ENCODE results near the genes OR4K5 and OR10G2.

GRCh38 chr14:19920454-19920832 lies at the start of gene OR4K5:
Gene OR4K5, plus strand, starts transcription at chr14:19920607.
- PRO-cap, result no peak

- PRO-cap, result no peak
These were observed 2.4 kb upstream of the TEP1 start for GRCh38 chr14:20415699-20416154.

- PRO-cap, result no peak
These were observed 2.9 kb upstream of the TEP1 start for GRCh38 chr14:20416155-20416718.

DNA sequence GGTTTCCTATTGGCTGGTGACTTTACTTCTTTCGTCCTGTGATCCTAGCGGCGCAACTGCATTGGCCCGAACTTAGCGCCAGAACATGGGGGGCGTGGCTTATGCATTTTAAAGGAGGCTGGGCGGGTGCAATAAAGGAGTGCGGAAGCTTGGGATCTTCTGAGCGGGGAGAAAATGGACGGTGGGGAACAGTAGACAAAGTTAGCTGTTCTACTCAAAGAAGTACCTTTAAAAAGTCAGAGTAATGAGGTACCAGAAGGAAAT lies 553 bp upstream of the PIP4P1 start:
- PRO-cap, result unidirectional peak, plus-strand start at position 139 of the sequence

DNA sequence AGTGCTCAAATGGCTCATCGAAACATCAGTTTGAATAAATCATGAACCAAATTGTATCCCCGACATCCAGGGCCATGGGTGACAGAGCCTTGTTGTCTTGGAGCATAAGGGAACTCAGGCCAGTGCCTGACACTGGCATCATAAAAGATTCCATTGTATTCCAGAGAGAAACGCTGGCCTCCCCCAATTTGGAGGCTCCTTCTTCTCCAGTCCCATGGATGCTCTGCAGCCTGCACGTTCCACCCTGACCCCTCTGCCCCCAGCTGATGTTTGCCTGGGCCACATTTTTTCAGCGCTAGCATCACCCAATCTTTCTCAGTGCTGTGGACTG lies 281 bp downstream of the RNASE1 start:
- PRO-cap, result no peak

- PRO-cap, result no peak
These were observed 9.7 kb downstream of the NDRG2 start for GRCh38 chr14:21015078-21015737.

- PRO-cap, result no peak
These were observed 880 bp downstream of the NDRG2 start for GRCh38 chr14:21023848-21024514.

DNA sequence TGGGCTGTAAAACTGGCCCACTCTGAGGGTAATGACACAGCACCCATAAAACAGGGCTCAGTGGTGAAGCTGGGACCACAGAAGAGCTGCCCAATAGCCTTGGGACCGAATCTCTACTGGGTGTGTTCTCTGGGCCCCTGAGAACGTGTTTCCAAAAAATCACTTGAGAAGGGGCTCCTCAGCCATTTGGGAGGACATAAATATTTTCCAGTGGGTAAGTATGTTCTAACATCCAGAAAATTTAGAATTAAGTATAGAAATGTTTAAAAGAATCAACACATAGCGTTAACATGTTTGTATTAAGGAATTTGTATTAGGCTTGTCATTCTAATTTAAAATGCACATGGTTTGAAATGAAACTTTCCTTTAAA lies 3.8 kb downstream of the RNASE8 start:
- PRO-cap, result no peak

GRCh38 chr14:21068787-21069200 lies 1.3 kb upstream of the ARHGEF40 start:
- PRO-cap, result no peak

- PRO-cap, result no peak
These were observed 11.9 kb downstream of the ZNF219 start for GRCh38 chr14:21086477-21087097.

GRCh38 chr14:21240899-21241428 lies 28.3 kb downstream of the HNRNPC start:
- PRO-cap, result no peak

DNA sequence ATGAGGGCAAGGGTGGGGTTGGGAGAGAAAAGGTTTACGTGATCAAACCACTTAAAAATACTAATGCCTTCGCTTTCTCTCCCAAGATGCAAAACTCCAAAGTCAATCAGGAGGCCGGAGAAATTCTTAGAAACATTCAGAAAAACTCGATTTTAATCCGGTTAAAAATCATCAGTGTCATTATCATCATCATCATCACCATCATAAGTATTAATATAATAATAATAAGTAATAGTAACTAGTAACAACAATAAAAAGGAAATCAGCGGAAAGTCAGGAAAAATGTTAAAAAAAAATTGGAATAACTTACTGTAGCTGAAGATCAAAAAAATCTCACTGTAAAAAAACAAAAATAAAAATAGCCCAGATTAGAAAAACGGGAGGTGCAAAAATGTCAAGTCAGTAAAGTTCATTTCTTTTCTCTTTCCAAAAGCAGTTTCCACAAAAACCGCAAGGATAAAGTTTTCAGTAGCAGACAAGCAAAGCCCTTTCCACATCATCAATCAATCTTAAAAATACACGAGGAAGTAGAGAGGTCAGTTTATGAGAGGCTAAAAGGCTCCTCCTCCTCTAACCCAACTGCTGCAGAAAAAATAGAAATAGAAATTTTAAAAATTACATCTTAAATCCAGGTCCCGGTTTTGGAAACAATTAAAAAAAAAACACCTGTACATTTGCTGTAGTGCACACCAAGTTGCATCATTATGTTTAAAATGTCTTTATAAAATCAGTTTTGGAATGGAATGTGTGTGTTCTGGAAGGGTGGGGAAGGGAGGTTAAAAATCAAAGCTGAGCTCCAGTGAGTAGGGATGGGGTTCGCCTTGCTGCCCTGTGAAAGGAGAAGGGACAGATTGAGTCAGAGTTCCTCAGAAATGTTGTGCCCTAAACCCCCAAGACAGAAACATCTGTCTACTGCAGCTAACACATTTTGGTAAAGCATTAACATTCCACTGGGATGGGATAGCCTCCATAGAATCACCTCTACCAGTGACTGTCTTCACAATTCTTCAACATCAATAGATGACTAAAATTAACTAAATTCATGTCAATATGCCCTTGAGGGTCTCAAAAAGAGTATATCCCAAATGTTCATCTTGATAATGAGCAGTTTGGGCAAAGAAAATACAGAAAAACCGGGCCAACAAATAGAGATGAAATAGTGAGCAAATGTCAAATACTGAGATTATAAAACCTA lies 5.8 kb downstream of the HNRNPC start:
- PRO-cap, result no peak

GRCh38 chr14:21308889-21309533 lies 29.1 kb downstream of the RPGRIP1 start:
- PRO-cap, result bidirectional peak, plus-strand start at chr14:21309055, minus-strand start at chr14:21308776

DNA sequence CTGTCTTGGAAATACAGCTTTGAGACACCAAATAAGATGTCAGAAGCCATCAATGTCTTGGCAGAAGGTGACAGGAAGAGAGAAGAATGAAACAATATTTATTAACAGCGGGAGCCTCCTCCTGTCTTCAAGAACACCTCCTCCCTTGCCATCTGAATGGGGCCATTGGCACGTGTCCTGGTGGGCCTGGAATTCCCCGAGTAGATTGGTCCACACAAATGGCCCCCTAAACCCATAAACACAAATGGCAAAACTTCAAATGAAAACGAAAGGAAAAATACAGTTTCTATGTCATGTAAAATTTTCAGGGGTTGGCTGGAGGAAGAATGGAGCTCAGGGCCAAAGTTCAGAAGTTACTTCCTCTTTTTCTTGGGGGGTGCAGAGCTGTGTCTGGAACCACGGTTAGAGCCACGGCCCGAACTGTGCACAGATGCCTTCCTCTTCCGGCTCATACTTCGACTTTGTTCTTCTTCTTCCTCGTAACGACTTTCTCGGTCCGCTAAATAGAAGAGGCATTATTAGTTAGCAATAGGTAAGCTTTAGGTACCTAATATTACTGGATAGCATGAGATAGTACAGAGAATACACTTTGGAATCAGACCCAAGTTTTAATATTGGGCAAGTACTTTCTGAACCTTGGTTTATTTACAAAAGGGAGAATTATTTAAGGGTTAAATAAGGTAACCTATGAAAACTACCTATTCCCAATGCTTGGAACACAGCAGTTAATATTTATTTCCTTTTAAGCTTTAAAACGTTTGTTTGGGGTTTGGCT lies 31.3 kb downstream of the SUPT16H start:
- PRO-cap, result no peak

- PRO-cap, result no peak
These were observed 18.4 kb upstream of the SUPT16H start for GRCh38 chr14:21402329-21402584.

- PRO-cap, result no peak
These were observed 28.1 kb downstream of the CHD8 start for GRCh38 chr14:21427666-21428387.

DNA sequence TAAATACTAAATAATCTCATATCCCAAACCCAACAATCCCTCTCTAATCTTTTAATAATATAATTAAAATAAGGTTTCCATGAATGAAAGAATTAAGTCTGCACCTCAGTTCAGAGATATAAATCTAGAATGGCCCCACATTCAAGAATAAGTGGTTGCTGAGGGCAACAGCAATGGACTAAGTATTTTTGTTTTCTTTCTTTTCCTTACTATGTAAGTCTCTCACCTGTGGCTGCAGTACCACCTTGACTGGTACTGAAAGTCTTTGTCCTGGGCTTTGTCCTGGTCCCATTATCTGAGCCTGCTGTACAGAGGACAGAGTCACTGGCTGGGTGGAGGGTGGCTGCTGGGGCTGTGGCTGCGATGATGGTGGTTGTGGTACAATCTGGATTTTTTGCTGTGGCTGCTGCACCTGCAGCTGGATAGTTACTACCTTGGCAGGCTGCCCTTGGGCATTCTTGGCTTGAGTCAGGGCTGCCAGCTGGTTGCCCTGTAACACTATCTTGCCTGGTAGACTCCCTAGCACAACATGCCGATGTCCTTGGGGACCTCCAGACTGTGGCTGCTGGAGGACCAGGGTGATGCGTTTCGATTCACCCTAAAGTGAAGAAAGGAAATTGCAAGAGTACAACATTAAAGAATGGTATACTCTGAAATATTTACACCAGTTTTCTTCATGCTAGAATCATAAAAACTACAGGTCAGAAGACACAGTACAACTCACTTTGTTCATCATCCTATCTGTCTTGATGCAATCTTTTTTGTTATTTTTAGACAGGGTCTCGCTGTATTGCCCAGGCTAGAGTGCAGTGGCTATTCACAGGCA lies 27.0 kb downstream of the CHD8 start:
- PRO-cap, result no peak

DNA sequence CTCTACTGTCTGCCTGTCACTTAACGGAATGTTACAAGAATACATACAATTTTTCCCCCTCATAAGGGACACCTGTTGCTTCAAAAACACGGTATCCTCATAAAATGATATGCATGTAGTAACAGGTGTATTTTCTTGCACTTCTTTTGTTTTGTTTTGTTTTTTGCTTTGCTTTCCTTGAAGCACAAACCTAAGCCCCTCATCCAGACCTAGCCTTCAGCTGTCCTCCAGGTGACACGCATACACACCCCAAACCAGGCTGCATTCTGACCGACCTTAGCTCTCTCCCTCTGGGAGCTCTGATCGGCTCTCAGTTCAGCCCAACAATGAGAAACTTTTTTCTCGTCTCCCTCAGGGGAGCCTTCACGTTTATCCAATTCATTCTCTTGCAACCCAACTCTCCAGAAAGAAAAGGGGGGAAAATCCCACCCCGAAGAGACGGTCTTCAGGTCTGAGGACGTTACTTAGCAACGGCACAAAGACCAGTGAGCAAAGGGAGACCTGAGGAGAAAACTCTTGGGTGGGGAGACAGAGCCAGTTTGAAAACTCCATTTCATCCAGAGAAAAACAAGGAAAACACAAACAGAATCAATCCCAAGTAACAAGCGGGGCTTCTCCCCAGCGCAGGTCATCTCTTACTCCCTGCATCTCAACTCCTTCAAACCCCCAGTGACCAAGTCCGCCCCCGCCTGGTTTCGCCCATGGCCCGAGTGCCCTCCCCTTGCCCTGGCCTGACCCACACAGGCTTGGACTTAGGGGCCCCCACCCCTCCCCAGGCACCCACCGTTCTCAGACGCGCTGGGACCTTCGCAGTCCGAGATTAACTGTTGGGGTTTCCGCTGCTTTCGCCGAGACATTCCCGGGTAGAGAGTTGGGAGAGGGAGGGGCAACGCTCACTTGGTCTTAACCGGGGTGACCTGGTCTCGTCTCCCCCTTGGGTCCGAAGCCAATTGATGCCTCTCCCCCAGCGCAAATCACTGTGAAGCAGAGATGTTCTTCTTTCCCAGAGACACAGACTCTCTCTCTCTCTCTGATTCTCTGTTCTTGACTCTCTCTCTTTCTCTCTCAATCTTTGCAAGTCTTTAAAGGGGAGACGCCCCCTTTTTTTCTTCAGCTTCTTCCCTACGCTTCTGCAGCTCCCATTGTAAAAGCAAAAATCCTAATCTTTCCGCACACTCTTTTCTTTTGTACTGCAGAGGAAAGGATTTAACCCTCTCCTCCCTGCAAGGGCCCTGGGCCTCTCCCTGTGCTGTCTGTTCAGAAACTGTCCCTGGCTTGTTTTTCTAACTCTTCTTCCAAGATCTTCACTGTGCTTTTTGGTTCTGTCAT lies 10.4 kb upstream of the SALL2 start:
- PRO-cap, result no peak

DNA sequence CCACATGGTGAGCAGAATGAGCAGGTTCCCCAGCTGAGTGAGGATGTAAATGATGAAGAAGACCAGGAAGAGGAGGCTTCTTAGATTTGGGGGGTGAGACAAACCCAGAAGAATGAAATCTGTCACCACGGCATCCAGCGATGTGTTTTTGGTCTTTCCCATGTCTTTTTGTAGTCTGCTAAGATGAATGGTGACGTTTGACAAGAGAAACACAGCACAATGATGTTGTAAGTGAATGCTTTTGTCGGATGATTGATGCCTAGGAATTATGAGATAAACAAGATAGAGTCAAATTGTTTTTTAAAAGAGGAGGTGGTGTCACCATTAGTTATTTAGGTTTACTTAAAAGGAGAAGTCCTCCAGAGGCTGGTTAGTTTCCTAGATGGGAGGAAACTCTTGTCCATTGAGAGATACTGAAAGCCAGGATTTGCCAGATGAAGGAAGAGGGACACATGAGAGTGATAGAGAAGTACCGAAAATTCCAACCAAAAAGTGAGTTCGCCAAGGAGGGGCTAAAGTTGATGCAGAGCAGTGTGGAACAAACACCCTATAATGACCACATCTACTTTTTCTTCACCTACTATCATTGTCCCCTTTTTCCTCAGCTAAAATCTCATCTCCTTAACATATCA lies at the start of gene OR10G2:
TSS of gene OR10G2 (minus strand) at position 260 of the 632 bp plus-strand sequence.
- PRO-cap, result no peak

GRCh38 chr14:21659893-21660129 lies 6.2 kb downstream of the OR4E2 start:
- PRO-cap, result no peak

Data from type B pancreatic cell (in vitro differentiated cells).